Subcutaneous preadipocyte (primary cell): ENCODE measurements around a stretch of chr18.

DNA sequence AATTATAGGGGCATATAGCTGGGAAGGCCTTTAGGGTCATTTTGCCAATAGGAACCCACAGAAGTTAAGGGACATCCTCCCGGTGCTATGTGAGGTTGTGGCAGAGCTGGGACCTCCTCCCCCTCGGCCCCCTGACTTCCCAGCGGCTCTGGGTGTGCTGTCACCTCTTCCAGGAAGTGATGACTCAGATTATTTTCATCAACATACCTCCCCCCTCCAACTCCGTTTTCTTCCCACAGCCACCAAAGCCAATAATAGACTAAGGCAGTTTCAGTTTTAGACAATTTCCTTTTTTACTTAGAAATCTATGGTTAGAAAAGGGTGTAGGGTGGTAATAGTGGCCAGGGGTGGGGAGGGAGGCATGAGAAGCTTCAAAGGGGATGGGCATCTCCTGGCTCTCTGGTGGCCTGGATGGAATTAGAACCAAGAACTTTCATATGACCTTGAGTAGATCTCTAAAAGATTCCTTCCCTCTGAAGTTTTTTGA lies 45.0 kb downstream of the SETBP1 start:
- CAGE, long polyA plus RNA = no peak

DNA sequence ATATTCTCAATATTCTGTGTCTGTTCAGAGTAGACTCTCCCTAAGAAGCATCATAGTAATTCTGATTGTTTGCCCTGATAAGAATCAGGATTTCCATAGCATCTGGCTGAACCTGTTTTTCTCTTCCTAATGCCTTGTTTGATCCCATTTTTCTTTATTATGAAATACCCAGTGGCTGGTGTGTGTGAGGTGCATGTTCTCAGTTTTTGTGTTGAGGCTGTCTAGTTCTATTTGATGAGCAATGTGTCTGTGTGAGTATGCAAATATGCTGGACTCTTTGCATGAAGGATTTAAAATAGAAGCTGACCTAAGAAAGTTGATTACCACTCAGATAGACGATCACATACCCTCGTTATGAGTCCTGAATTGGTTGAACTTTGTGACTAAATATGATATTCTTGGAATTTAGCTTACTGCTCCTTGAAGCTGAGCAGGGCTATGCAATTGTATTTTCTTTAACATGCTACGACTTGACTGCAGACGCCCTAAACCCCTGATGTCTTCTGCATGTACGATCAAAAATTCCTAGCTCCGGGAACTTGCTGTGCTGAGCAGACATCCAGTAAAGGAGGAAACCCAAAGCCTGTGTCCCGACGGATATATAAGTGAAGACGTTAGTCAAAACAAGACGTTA lies 51.3 kb downstream of the SETBP1 start:
- CAGE, long polyA plus RNA = no peak

DNA sequence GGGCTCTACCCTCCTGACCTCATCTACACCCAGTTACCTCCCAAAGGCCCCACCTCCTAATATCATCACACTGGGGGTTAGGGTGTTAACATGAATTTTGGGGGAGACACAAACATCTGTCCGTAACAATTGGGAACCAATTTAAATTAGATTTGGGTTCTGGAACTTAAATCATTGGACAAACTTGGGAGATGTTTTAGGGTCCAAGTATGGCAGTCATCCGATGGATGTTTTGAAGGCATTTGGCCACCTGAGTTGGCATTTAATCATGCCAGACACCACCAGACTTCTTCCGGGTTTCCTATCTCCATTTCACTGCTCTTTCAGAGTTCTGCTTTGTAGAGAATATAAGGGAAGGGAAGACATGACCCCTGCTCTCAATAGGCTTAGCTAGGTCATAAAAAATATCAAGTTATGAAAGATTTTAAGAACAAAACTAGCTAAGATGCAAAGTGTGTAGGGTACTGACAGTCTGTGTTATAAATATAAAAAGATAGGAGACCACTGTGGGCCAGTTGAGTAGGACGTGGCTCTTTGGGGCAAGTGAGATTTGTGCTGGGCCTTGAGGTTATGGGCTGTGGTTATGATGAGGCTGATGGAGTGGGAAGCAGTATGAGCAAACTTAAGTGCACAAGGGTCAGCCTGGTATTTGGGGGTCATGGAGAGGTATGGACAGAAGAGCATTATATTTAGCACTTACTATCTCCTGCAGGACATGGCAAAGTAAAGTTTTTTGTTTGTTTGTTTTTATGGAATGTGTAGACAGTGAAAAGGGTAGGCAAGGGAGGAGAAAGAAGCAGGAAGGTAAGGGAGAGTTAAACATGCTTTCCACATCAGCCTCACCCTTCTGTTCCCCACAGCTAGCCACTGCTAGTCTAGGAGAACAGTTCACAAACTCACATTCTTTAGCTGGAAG lies 70.0 kb downstream of the SETBP1 start:
- CAGE, long polyA plus RNA = no peak

DNA sequence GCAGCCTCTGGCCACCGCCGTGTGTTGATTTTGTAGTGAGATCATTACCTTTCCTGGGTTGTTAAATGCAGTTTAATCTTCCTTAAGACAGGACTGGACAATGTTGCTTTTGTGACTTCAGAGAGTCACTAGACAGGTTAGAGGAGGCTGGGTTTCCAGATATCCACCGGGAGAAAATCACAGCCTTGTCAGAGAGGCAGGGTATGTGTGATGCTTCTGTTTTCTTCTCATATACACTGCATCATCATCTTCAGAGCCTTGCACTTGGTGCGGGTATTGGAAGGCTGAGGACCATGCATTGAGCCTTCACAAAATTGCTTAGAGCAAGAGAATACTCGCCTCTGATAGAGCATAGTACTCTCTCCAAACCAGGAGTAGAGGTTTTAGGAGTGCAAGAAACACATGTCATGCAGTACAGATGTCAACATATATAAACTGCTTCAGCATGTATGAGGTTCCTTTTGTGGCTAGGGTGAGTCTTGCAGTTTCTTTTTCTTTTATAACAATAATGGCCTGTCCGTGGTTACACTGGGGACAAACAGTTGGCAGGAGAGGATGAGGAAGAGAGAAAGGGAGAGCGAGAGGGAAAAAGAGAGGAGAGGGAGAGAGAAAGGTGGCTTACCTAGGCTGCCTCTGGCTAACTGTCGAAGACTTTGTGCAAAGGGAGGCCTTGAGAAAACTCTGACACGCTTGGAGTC lies 98.5 kb downstream of the SETBP1 start:
- CAGE, long polyA plus RNA = no peak

- CAGE, long polyA plus RNA = no peak
These were observed 200.5 kb downstream of the SETBP1 start for GRCh38 chr18:44881121-44881640.

- CAGE, long polyA plus RNA = no peak
These were observed 50.8 kb downstream of the SLC14A2 start for GRCh38 chr18:45665953-45666552.

DNA sequence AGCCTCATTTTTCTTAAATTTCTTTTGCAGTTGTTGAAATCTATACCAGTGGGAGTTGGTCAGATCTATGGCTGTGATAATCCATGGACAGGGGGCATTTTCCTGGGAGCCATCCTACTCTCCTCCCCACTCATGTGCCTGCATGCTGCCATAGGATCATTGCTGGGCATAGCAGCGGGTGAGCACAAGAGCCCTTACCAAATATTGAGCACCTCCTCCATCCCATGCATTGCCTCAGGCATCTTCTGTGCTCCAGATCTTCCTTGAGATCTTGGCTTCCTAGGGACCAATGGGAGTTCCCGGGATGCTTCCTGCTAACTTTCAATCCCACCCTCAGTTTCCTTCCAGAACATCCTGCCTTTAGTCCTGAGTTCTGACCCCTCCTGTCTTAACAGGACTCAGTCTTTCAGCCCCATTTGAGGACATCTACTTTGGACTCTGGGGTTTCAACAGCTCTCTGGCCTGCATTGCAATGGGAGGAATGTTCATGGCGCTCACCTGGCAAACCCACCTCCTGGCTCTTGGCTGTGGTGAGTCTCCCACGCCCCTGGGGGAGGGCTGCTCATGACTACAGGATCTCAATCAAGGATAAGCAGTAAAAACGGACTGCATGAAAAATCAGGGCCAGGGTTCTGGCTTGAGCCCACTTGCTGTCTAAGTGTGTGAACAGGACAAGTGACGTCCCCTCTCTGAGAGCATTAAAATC lies 15.3 kb downstream of the SLC14A1 start:
- CAGE, long polyA plus RNA = no peak

- CAGE, long polyA plus RNA = no peak
These were observed 650 bp downstream of the ATP5F1A start for GRCh38 chr18:46097376-46097915.

GRCh38 chr18:46174437-46175257 lies 813 bp downstream of the C18orf25 start:
- CAGE, long polyA plus RNA = no peak

DNA sequence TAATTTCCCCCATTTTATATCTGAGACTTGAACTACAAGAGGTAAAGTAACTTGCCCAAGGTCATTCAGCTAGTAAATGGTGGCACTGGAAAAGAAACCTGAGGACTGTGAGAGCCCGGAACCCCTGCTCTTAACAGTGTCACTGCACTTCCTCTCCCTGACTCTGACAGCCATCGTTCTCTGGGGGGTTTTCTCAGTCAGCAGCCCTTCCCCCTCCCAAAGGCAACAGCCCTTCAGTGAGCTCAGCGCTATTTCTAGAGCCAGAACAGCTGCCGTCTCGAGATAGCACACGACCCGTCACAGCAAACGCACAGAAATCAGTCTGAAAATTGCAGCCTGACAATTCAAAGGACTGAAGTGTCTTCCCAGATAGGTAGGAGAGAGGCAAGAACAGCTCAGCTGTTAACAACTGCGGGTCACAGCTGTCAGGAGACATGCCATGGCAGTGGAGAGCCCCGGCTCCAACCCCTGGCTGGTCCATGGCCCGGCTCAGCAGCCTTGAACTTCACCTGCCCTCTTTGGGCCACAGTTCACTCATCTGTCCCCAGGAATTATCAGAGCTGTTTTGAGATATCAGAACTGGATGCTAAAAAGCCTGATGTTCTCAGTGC lies 45.4 kb downstream of the ST8SIA5 start:
- CAGE, long polyA plus RNA = no peak

DNA sequence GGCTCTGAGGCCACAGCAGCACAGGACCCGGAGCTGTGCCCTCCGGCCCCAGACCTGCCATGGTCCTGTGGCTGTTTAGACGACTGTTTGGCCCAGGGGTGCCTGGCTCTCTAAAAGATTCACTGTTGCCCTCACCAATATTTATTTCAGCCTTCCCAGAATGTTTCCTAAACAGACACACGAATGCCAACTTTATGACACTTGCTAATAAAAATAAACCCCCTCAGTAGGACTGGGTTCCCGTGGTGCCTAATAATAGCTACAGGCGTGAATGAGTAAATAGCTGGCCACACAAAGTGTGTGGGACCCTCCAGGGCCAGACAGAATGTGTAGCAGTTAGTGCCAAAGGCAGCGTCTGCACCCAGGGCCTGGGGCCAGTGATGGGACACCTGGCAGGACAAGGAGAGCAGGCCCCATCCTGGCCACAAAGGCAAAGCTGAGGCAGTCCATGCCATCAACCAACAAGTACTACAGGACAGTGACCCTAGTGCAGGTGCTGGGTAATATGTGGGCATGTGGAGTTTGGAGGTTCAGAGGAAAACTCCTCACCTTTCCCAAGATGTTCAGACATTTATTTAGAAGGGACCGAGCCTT lies 11.7 kb upstream of the ST8SIA5 start:
- CAGE, long polyA plus RNA = no peak

GRCh38 chr18:46825318-46826091 lies 68.7 kb upstream of the ST8SIA5 start:
- CAGE, long polyA plus RNA = no peak

GRCh38 chr18:46945909-46946353 lies 28.5 kb downstream of the KATNAL2 start:
- CAGE, long polyA plus RNA = no peak

GRCh38 chr18:47260895-47261444 lies 9.5 kb upstream of the SKOR2 start:
- CAGE, long polyA plus RNA = no peak

DNA sequence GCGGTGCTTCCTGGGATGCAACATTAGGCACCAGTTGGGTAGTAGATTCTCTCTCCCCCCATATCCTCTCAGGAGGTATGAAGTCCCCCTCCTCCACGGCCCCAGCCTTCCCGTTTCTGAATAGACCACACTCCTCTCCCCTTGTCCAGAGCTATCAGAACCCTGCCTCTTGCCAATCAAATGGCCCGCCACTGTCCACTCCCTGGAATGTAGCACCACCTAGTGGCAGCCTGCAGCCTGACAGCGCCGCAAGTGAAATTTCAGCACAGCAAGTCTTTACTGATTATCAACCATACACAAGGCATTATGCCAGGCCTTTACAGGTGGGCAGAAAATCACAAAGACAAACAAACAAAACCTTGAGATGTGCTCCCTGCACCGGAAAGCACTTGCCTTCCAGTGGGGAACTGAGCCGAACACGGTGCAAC lies 174.1 kb downstream of the SMAD2 start:
- CAGE, long polyA plus RNA = no peak

DNA sequence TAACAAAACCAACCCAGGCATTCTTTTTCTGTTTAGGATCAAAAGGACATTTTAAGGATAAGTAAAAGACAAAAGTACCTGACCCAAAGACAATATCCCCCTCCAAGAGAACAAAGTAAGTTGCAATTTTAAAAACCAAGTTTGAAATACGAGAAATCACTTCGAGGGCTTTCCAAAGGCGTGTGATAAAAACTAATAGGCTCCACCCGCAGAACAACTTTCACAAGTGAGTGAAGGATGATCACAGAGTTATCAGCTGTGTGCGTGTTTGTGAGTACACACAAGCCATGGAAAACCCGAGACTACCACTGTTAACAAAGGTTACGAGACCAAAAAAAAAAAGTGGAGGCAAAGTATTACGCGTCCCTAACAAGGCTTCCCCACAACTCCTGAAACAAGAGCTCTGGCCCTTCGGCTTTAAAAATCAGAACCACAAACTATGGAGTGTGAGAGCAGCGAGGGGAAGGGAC lies 766 bp downstream of the SMAD2 start:
- CAGE, long polyA plus RNA = no peak

- CAGE, long polyA plus RNA = no peak
These were observed 109.8 kb upstream of the SMAD2 start for GRCh38 chr18:48039820-48041167.

DNA sequence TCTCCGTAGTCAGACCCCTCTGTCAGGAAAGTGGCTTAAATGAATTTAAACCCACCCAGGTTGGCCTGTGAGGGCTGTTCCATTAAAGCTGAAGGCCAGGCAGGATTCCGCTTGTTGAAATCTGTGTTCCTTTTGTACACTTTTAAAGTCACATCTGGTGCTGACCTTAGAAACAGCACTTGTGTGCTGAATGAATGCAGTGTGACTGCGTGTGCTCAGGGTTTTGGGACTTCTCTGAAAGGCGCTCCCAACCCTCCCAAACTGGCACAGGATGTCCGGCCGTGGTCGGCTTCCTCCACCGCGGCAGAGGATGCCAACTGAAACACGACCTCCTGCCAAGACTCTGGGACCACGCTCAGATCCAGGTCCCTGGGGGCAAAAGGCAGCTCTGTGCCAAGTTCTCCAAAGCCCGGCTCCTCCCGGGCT lies 32.1 kb upstream of the ZBTB7C start:
- CAGE, long polyA plus RNA = no peak

GRCh38 chr18:48453424-48454093 lies 44.4 kb upstream of the ZBTB7C start:
- CAGE, long polyA plus RNA = no peak

GRCh38 chr18:48724453-48724785 lies 185.6 kb downstream of the CTIF start:
- CAGE, long polyA plus RNA = no peak